GM23248 (cell line): ENCODE measurements around a stretch of chr13.

GRCh38 chr13:109764158-109764567 is 22.2 kb downstream of the IRS2 start:
- RAMPAGE, long total RNA, result no peak

- RAMPAGE, long total RNA, result no peak
Measured at GRCh38 chr13:109869382-109870459, 83.3 kb upstream of the IRS2 start.

DNA sequence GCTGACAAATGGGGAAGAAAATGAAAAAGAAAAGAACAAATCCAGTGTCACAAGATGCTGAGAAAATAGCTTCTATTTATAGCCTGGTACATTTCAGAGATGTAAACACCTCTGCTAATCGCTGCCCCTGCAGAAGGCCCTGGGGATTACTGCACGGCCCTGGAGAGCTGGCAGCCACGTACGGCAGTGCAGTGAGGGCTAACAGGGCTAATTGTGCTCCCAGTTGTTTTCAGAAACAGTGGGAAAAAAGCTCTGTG is 237.7 kb upstream of the IRS2 start:
- RAMPAGE, long total RNA, result no peak

- RAMPAGE, long total RNA, result no peak
Measured at GRCh38 chr13:110128401-110128961, 178.5 kb downstream of the COL4A1 start.

GRCh38 chr13:110186869-110187738 is 119.9 kb downstream of the COL4A1 start:
- RAMPAGE, long total RNA, result no peak

DNA sequence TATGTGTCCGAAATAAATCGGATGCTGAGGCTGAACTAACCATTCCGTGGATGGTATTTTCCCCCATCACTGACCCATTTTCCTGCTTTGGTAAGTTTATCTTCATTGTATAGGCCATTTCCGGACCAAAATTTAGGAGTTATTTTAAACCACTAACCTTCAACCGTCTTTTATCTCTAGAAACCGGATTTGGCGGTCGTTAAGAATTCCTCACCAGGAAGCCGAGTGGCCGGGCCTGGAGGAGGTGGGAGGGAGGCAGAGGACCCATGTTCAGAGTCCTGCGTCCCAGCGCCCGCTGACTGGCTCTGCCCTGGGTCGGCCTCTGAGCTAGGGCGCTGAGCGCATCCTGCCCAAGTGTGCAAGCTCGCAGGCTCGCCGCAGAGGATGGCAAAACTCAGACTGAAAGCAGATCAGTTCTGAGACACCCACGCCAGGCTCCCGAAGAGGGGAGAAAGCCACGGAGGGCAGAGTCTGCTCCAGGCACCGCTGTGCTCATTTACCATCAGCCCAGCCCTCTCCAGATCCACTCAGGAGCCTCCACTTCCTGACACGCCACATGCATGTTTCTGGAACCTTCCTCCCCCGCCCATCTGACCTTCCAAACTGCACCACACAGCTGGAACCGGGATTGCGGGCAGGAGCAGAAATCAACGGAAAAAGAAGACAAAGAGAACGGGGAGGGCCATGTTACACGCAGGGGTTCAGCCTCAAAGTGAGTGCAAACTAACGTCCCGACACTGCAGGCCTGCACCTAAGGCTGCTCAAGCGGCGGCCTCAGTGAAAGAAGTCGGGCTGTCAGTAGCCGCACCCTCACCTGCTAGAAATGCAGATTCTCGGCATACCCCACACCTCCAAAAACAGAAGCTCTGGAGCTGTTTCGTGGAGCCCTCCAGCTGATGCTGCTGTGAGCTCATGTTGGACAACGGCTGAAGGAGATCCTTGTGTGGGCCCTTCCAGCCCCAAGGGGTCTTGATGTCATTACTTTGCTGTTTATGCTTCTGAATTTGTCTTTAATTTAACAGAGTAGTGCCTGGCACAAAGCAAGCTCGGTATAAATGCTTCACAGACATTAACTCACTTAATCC is 8.2 kb downstream of the COL4A1 start:
- RAMPAGE, long total RNA, result no peak

DNA sequence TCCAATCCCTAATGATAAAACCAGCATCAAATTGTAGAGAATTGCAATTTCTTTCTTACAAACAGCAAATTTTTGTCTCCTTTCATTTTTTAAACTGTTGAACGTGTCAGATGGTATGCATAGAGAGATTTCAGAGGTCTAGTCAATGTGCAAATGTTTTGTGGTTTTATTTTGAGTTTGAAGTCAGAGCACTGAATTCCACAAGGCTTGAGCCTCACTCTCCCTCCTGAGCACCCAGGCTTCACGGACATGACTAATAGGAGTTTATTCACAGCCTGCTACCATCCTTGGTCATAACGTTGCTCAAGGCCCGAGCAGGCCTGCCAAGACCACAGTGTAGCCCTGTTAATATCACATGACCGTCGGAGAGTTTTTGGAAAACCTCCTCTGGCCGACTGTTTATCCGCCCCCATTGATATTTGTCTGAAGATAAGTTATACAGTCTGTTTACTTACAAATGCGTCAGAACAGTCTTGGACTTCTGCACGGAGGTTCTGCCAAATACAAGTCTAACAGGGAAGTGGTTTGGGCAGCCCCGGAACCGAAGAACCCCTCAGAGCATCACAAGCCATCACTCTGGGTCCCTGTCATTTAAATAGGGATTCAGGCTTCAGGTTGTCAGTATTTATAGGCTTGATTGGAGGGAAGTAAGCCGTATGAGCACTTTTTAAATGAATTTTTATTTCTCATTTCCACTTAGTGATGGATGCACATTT is 89.8 kb downstream of the COL4A2 start:
- RAMPAGE, long total RNA, result no peak

GRCh38 chr13:110407078-110408263 is 100.4 kb downstream of the COL4A2 start:
- RAMPAGE, long total RNA, result no peak

- RAMPAGE, long total RNA, result no peak
Measured at GRCh38 chr13:110520371-110521572, 40.8 kb downstream of the RAB20 start.

- RAMPAGE, long total RNA, result no peak
Measured at GRCh38 chr13:110554150-110554844, 7.2 kb downstream of the RAB20 start.

- RAMPAGE, long total RNA, result no peak
Measured at GRCh38 chr13:110576700-110577302, 15.3 kb upstream of the RAB20 start.

GRCh38 chr13:110618656-110619111 is 3.3 kb downstream of the NAXD start:
- RAMPAGE, long total RNA, result no peak

GRCh38 chr13:110714714-110714854 is 1.1 kb downstream of the ING1 start:
- RAMPAGE, long total RNA, result no peak

GRCh38 chr13:110812584-110813809 is 99.5 kb downstream of the ING1 start:
- RAMPAGE, long total RNA, result no peak

- RAMPAGE, long total RNA, result no peak
Measured at GRCh38 chr13:110821887-110822246, 93.0 kb downstream of the ANKRD10 start.

GRCh38 chr13:110869110-110869909 is 45.6 kb downstream of the ANKRD10 start:
- RAMPAGE, long total RNA, result no peak

DNA sequence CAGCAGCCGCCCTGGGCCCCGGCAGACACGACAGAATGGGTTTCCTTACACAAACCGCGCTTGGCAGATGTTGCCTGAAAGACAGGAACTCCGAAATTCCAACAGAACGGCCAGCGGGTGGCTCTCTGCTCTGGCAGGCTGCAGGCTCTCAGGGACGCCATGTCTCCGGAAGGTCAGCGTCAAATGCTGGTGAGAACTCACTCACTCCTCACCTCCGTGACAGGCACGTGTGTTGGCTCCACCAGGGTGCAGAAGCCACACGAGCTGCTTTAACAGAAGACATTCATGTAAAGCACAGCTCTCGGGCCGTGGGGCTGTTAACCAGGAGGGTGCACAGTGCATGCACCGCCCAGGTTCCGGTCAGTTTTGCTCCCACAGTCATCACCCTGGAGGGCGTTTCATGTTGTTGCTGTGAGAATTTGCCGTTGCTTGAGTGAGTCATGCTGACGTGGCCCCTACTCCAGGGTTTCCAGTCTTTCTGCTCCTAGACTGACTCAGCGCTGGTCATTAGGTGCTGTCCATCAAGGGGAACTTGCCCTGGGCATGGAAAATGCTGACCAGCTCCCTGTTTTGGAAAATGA is 44.9 kb downstream of the ANKRD10 start:
- RAMPAGE, long total RNA, result no peak

DNA sequence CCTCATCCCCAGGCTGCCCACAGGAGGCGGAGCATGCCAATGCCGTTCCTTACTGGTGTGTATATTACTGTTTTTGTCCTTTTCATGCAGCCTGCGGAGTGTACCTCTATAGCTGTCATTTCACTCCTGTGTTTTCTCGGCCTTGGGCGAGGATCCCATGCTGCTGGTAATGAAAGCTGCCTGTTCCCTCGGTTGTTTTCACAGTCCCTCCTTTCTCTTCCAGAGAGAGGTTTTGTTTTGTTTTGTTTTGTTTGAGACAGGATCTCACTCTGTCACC is 44.4 kb downstream of the ANKRD10 start:
- RAMPAGE, long total RNA, result no peak

- RAMPAGE, long total RNA, result no peak
Measured at GRCh38 chr13:110898426-110898751, 16.5 kb downstream of the ANKRD10 start.

- RAMPAGE, long total RNA, result no peak
Measured at GRCh38 chr13:111066252-111066921, 48.7 kb upstream of the ARHGEF7 start.